Duodenum (tissue), 1 donor: Measurements from ENCODE around the genes TDRD10, KCNN3 and FLAD1.

GRCh38 chr1:154408385-154408963 lies 3.3 kb downstream of the IL6R start:
- PRO-cap = no peak

GRCh38 chr1:154429000-154429594 lies 24.0 kb downstream of the IL6R start:
- PRO-cap = no peak

DNA sequence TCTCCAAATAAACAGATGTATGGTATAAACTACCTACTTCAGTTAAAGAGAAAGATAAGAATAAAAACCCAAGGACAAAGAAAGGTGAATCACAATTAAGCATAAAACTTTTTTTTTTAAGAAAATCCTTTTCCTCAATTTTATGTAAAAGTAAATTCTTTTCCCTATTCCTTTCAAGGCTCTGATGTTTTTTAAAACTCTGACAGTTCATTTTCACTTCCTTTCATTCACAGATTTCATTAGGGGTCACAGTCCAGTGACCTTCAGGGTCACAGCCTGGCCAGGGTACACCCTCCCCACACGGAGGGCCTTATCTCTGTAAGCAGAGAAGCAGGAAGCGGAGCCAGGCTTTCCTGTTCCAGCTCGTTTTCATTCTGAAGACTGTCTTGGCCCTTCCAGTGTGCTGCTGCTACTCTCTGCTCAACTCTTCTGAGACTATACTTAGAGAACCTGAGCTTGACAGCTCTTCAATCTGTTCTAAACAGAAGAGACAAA lies 5.1 kb upstream of the TDRD10 start:
- PRO-cap = no peak

DNA sequence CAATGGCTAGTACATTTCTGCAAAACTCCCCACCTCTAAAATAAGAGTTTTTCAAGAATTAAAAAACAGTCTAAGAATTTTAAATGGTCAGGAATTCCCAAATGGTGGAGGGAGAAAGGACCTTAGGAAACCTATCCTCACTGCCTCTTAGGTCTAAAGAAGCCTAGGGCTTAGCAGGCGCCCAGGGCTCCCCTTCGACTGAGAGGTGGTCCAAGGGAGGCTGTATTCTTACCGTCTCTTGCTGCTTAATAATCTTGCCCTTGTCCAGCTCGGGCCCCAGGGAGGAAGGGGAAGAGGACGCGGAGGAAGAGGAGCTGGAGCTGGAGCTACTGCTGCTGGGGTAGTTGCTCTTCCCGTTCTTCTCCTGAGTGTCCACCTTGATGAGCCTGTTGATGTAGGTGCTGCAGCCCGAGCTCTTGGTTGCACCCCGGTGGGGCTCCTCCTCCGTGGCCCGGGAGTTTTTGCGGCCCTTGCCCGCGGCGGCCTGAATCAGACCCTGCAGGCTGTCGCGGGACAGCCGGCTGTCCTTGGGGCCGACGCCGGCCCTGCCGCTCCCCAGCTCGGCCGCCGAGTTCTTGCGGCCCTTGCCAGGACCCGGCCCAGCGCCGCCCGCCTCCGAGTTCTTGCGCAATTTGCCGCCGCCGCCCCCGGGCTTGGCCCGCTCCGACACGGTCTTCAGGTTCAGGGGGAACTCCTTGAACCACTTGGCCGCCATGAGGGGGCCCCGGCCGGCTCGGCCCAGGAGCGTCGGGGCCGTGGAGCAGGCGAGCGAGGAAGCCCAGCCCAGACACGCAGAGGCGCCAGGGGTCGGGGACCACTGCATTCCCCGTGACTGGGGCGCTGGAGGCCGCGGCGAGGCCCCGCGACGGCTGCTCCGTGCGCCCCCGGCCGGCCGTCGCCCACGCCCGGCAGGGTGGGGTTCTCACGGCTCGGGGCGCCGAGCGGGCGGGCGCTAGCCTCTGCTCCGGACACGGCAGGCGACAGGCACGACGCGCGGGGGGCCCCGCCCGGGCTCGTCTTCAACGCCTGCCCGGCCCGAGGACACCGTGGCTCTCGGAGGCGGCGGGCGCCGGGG lies at the start of gene TDRD10:
TSS of gene TDRD10 (plus strand) at position 1,016 of the 1,075 bp plus-strand sequence.
- PRO-cap = unidirectional peak, minus-strand start at position 366 of the sequence; bidirectional peak, plus-strand start at position 672 of the sequence, minus-strand start at position 577 of the sequence

DNA sequence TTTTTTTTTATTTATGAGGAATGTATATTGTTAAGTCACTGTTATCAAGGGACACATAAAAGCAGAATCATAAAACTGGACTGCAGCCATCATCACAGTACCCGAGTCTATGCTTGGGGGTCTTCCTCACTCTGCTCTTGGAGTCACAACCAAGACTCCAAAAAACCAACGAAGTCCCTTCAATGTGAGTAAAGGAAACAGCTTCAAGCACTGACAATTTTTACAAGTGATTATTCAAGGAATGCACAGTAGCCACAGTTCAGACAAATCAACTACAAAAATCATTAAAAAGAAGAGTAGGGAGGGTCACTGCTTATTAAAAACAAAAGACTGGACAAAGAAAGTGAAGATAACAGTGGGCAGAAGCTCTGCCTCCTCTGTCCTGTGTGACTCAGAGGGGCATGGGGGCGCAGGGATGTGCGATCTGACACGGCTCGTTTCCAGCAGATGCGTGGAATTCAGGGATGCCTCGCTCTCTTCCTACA lies 14.5 kb downstream of the CHRNB2 start:
- PRO-cap = no peak

- PRO-cap = no peak
Measured at GRCh38 chr1:154585114-154585755, 17.7 kb downstream of the CHRNB2 start.

DNA sequence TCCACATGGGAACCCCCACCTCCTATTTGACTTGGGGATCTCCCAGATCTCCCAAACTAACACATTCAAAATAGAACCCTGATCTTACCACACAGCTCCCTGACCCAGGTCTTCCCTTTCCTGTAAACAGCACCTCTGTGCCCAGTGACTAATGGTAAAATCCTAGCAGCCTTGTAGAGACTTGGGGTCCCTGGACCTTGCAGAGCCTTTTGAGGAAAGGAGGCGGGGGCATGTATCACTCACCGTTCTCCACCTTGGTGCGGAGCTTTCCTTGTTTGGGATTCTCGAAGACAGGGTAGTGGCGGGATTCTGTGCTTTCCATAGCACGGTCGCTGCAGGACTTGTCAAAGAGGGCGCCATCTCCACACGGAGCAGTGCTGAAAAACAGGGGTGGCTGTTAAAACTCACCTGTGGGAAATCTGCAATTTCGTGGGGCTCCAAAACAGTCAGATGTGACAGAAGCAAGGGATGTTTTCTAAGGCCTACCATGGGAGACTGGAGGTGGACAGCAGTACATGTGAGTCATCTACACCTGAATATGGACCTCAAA lies 20.0 kb downstream of the ADAR start:
- PRO-cap = no peak

GRCh38 chr1:154609192-154609925 lies 1.4 kb upstream of the ADAR start:
- PRO-cap = no peak

- PRO-cap = no peak
Measured at GRCh38 chr1:154759157-154759775, 110.8 kb downstream of the KCNN3 start.

DNA sequence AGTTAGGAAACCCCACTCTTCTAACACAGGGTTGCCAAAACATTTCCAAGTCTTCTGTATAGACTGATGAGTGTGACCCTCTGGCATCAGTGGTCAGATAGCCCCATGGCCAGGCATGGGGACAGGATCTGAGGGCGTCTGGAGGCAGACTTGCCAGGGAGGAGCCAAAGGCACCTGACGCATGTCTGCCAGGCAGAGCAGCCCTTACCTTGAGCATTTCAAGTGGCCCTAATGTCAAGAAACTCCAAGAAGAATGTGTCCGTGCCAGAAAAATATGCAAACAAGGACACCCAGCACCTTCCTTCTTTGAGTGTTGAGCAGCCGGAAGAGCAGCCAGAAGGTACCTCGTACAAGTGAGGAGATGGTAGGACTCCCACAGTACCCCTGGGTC lies 34.2 kb downstream of the KCNN3 start:
- PRO-cap = no peak

- PRO-cap = no peak
Measured at GRCh38 chr1:154859770-154860201, 10.3 kb downstream of the KCNN3 start.

DNA sequence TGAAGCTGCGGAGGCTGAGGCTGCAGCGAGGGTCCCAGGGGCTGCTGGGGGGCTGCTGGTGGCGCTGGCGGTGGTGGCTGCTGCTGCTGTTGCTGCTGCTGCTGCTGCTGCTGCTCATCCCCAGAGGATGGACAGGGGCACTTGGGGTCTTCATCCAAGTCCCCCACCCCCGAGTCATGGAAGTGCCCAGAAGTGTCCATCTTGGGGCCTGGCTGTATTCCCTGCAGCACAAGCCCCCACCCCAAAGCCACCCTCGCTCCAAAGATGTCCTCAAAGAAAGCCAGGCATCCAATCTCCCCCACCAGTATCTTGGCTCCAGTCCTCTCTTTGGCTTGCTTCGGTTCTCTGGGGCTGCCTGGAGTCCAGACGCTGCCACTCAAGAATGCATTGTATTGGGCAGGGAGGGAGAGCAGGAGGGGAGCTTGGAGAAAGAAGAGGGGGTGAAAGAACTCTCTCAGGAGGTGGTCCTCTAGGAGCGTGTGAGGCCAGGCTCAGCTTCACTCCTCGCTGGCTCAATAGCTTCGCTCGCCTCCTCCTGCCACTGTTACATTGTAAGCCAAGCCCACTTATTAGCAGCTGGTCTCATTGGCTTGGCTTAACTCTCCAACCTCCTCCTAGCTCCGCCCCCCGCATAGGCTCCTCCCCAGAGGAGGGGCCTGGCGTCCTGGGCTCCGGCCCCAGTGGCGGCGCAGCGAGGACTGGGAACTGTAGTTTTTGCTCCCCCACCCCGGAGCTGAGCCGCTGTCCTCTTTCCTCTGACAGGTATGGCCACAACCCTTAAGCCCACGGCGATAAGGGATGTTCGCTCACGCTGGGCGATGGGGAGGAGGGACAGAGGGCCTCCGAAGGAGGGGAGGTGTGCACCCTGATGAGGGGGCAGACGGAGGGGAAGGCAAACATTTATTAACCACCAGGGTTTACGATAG lies at the start of gene KCNN3:
TSS of gene KCNN3 (minus strand) at position 517 of the 926 bp plus-strand sequence.
- PRO-cap = unidirectional peak, minus-strand start at position 517 of the sequence

- PRO-cap = unidirectional peak, plus-strand start at chr1:154975531; bidirectional peak, plus-strand start at chr1:154975821, minus-strand start at chr1:154975761
Measured at GRCh38 chr1:154975383-154976457, 1.2 kb downstream of the CKS1B start.

- PRO-cap = bidirectional peak, plus-strand start at chr1:154983368, minus-strand start at chr1:154983109
Measured at GRCh38 chr1:154982950-154983709, at the start of gene FLAD1. TSS of gene FLAD1 (plus strand) at chr1:154983344.

DNA sequence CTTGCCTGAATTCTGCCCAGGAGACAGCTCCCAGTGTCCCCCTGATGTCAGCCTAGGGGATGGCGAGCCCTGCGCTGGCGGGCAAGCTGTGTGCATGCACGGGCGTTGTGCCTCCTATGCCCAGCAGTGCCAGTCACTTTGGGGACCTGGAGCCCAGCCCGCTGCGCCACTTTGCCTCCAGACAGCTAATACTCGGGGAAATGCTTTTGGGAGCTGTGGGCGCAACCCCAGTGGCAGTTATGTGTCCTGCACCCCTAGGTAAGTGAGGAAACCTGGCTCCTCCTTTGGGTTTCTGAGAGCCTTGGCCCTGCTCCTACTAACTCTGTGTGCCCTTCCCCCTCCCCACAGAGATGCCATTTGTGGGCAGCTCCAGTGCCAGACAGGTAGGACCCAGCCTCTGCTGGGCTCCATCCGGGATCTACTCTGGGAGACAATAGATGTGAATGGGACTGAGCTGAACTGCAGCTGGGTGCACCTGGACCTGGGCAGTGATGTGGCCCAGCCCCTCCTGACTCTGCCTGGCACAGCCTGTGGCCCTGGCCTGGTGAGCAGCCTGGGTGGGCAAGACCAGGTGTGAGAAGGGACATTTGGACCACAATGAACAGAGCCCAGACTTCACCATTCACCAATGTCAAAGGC lies 5.5 kb upstream of the EFNA4 start:
- PRO-cap = no peak

DNA sequence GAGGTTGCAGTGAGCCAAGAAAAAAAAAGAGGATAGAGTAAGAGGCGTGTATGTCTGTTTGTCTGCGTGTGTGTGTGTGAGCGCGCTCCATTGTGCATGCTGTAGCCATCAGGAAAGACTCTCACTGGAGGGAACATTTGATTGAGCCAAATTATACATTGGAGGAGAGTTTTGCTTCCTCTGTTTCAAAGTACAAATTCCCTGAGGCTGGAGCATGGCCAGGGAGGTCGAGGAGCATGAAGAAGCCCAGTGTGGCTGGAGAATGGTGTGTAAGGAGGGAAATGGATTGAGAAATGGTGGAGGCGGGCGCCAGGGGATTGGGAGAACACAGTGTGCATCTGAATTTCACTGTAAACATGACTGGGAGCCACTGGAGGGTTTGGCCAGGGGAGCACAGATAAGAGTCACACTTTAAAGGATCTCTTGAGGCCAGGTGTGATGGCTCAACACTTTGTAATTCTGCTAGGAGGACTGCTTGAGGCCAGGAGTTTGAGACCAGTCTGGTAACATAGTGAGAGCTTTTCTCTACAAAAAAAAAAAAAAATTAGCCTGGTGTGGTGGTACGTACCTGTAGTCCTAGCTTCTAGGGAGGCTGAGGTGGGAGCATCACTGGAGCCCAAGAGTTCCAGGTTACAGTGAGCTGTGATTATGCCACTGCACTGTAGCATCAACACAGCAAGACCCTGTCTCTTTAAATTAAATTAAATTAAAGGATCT lies 21.9 kb upstream of the EFNA1 start:
- PRO-cap = bidirectional peak, plus-strand start at position 215 of the sequence, minus-strand start at position 126 of the sequence

- PRO-cap = no peak
Measured at GRCh38 chr1:155106799-155107299, 20.8 kb upstream of the EFNA1 start.

DNA sequence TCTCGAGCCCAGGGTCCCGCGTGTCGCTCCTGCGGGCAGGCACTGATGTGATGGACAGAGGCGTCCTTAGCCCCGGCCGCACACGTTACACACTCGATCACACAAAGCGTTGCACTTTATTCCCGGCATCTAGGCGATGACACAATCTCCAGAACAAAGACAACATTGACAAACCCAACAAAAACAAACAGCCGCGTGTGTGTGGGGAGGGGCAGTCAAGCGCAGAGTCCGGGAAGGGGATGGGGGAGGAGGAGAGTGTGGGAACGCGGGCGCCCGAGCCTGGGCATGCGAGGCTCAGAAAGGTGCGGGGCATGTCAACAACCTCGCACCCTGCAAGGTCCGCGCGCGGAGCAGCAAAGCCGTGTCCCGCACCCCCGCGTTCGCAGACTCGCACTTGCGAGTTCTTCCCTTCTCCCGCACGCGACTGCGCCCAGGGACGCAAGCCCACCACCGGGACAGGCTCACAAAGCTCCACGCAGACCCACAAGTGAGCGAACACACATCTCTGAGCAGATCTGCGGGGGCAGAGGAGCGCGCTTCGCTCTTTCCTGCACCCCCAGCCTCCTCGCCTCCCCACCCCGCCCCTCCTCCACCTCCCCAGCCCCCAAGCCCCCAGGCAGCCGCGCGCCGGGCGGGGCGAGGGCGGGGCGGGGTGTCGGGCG lies 370 bp upstream of the EFNA1 start:
- PRO-cap = bidirectional peak, plus-strand start at position 297 of the sequence, minus-strand start at position 84 of the sequence; bidirectional peak, plus-strand start at position 512 of the sequence, minus-strand start at position 517 of the sequence; bidirectional peak, plus-strand start outside the sequence, minus-strand start at position 567 of the sequence

- PRO-cap = bidirectional peak, plus-strand start at chr1:155193794, minus-strand start at chr1:155193621
Measured at GRCh38 chr1:155193296-155194267, 14.1 kb downstream of the THBS3 start.

DNA sequence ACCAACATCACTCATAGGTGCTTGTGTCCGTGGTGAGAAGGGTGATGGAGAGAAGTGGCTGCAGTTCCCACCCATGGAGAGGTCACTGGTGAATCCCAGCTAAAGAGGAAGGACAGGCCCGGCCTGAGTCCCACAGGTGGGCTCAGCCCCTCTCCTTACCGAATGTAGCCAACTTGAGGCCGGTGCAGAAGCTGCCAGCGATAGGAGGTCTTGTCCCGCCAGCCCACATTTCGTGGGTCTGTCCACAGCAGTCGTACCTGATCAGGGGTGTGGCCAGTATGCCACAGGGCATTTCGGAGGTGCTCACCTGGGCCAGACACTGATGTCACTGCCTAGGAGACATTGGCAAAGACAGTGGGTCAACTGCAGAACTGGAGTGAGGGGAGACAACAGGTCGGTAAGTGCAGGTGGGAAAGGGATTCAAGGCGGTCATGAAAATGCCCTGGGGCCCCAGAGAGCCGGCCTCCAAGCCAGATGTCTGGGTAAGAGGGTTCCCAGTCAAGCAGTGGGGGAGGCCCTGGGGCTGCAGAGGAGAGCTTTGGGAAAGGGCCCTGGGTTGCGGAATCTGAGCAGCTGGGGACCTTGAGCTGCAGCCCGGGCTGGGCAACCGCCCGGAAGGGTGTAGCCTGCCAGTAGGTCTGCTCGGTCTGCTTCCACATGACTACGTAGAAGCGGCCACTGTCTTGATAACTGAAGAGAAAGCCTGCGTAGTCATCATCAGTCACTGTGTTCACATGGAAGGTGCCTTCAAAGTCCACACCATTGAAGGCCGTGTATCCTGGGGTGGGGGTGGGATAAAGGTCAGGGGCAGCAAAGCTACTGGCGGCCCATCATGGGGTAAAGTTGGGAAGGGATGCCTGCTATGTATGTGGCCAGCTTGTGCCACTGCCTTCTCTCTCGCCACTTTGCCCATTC lies 10.6 kb downstream of the THBS3 start:
- PRO-cap = no peak